UCH-1 (cell line): Measurements from ENCODE around the genes IGSF11 and ARHGAP31.

- RRBS: no CpG with 5 or more reads among the region's 6 CpGs
Measured at GRCh38 chr3:114712995-114713522, 419.2 kb downstream of the TIGIT start.

GRCh38 chr3:114863729-114864160 lies 283.3 kb downstream of the ZBTB20 start:
- RRBS: no CpG with 5 or more reads among the region's 1 CpG

GRCh38 chr3:114872458-114873091 lies 274.5 kb downstream of the ZBTB20 start:
- RRBS: no CpG with 5 or more reads among the region's 2 CpGs

GRCh38 chr3:114892045-114892602 lies 255.0 kb downstream of the ZBTB20 start:
- RRBS: no CpG with 5 or more reads among the region's 2 CpGs

DNA sequence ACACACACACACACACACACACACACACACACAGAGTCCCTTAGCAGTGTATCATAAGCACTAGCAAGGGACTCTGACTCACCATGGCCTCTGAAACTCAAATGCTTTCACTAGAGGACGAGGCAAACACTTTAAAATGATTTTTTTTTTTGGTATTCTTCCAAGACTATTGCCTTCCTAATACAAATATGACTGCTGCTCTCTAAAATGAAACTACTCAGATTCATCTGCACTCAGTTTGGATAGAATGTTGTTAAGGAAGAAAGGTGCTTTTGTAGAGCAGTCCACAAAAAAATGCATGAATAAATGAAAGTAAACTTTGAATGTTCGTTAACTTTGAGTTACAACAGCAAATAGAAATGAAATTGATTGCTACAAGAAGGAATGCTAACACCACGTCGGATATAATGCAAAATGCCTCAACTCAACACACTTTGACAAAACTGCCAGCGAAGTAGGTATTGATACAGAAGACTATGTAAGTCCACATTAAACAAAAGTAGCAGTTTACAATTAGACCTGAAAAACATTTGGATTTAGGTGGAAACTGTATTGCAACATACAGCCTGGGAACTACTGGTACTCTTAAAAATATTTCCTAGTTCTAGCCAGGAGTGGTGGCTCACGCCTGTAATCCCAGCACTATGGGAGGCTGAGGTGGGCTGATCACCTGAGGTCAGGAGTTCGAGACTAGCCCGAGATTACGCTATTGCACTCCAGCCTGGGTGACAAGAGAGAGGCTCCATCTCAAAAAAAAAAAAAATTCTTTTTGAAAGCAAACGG lies 246.4 kb downstream of the ZBTB20 start:
- RRBS: no CpG with 5 or more reads among the region's 10 CpGs

DNA sequence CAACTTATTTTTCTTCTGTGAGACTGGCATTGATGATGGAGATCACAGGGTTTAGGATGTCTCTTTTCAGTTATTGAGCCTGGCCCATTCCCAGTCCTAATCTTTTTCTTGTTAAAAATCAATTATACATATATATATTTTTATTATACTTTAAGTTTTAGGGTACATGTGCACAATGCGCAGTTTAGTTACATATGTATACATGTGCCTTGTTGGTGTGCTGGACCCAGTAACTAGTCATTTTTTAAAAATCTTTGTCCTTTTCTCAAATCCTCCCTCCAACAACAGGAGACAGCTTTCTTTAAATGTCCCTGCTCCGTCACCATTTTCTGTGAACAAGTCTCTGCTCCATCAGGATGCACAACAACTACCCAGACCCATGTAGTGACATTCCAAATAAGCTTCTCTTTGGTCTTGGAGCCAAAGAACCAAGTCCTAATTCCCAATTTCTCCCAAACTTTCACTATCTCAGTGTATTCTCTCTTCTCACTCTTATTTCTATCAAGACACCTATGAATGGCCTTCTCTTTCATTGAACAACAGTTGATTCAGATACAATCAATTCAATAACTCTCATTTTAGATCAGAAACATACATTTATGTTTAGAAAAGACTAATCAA lies 162.9 kb downstream of the ZBTB20 start:
- RRBS: no CpG with 5 or more reads among the region's 2 CpGs

DNA sequence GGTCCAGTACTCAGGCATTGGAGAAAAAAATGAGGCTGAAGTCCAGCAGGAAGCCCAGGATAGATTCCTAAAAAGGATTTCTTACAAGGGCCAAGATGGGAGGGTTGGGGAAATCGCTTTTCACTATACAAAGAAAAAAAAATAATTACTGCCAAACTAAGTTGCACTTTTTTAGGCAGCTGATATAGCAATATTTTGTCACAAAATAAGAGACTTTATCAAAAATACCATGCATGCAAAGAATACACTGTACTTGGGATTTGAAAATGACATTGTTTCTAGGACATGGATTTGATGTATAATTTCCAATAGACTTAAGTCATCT lies 1.5 kb upstream of the ZBTB20 start:
- RRBS: no CpG with 5 or more reads among the region's 1 CpG

- RRBS: no CpG with 5 or more reads among the region's 2 CpGs
Measured at GRCh38 chr3:117738487-117738908, 1293.2 kb upstream of the LSAMP start.

DNA sequence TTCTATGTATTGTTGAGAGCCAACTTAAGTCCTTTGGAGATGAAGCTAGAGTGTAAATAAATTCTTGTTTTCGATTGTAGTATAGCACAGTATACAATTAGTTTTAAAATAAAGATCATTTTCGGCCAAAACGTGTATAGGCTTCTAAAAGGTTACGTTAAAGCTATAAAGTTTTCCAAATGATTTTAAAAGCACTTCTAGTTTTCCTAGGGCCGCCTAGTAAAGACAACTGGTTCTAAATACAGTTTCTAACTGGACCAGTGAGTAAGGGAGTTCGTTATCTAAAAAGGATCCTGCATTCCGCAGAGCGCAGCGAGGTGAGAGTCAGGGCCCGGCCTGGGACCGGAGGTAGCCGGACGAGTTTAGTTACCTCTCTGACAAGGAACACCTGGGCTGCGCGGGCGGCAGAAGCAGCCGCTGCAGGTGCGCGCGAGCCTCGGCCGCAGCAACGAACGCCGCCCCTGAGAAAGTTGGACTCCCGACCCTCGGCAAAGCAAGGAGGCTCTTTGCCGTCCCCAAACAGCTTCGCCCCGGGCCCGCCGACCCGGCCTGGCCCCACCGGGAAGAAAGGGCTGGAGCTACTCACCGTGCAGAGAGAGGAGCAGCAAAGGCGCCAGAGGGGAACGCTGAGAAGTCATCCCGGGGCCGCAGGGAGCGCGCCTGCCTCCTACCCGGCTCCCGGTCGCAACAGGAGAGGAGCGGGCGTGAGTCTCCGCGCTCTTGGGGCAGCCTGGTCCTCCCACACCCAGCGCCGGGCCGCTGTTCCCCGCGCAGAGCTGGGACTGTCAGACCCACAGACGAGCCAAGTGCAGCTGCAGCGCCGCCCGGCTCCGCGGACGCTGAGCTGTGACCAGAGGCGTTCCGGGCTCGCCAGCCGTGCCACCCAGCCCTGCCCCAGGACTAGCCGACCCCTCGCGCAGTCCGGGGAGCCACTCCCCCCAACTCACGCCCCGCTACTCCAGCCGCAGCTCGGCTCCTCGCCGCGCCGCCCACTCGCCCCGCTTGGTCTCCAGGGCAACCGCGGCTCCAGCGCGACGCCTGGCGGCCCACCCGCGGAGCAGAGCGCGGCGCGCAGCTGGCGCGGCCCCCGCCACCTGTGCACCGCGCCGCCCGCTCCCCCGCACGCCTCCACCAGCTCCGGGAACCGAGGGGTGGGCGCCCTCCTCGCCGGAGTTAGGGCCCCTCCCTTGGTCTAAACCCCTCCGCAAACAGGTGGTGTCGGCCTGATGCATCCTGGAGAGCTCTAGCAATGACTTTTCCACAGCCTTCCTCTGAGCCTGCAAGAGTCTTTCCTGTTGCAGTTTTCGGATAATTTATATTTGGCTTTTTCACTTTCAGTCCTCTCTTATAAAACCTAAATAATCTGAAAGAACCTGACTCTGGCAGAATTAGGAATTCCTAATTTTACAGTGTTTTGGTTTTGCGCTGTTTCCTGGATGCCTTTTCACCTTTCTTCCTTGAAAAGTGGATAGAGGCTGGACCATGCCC lies at the start of gene IGSF11:
TSS of gene IGSF11 (minus strand) at position 902 of the 1,488 bp plus-strand sequence.
- RRBS: 5% methylated on average over 30 of the region's 108 CpGs

GRCh38 chr3:119257148-119257937 lies 16.7 kb upstream of the B4GALT4 start:
- RRBS: no CpG with 5 or more reads among the region's 11 CpGs

DNA sequence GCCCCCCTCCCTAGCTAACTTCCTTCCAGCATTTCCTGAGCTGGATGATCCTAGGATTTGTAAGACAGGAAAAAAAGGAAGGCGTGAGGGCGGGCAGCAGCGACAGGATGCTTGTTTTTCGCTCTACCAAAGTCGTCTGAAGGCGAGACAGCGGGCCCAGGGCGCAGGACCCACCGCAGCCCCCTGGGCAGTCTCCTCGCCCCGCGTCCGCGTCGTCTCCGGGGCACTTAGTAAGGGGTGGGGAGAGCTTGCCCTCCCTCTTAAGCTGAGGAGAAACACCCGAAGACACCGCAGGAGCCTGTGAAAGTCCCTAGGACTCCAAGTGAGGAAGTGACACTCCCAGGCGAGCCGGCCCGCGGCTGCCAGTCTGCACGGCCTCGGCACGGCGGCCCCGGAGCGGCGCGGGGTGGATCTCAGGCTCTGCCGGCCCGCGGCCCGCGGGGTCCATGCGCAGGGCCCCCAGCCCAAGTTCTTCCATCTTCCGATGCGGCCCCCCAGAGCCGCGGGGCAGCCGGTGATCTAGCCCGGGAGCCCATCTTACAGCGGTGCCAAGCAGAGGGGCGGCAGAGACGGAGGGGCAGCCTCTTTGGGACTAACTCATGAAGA lies at the start of gene ARHGAP31:
TSS of gene ARHGAP31 (plus strand) at position 78 of the 606 bp plus-strand sequence.
- RRBS: 4% methylated on average over 19 of the region's 45 CpGs

GRCh38 chr3:119347023-119347443 lies 52.9 kb downstream of the ARHGAP31 start:
- RRBS: no CpG with 5 or more reads among the region's 3 CpGs

GRCh38 chr3:119349175-119350058 lies 55.2 kb downstream of the ARHGAP31 start:
- RRBS: no CpG with 5 or more reads among the region's 4 CpGs

DNA sequence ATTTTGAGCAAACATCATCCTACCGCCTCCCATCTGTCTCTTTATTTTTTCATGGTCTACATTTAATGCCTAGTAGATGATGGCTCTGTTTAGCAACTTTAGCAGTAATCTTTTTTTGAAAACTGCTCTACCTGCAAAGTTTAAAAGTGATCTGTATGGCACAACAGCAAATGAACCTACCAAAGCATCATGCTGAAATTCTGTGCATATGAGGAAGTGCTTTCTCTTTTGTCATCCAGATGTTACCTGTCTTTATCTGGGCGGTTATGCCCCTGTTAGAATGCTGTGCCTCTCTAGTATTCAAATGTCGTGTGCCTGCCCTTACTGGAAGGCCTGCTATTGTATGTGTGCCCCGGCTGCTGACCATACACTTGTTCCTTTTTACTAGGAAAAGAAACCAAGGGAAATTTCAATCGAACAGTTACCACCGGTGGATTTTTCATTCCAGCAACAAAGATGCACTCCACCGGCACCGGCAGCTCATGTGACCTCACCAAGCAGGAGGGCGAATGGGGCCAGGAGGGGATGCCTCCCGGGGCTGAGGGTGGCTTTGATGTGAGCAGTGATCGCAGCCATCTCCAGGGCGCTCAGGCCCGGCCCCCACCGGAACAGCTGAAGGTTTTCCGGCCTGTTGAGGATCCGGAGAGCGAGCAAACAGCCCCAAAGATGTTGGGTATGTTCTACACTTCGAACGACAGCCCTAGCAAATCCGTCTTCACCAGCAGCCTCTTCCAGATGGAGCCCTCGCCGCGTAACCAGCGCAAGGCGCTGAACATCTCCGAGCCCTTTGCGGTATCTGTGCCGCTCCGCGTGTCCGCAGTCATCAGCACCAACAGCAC lies 61.8 kb downstream of the TMEM39A start:
- RRBS: 88% methylated on average over 7 of the region's 31 CpGs

GRCh38 chr3:119418397-119418614 lies 45.1 kb downstream of the TMEM39A start:
- RRBS: no CpG with 5 or more reads among the region's 4 CpGs

GRCh38 chr3:119455635-119456321 lies 7.6 kb downstream of the TMEM39A start:
- RRBS: no CpG with 5 or more reads among the region's 4 CpGs

- RRBS: no CpG with 5 or more reads among the region's 6 CpGs
Measured at GRCh38 chr3:119658810-119659773, 1.3 kb downstream of the POPDC2 start.

DNA sequence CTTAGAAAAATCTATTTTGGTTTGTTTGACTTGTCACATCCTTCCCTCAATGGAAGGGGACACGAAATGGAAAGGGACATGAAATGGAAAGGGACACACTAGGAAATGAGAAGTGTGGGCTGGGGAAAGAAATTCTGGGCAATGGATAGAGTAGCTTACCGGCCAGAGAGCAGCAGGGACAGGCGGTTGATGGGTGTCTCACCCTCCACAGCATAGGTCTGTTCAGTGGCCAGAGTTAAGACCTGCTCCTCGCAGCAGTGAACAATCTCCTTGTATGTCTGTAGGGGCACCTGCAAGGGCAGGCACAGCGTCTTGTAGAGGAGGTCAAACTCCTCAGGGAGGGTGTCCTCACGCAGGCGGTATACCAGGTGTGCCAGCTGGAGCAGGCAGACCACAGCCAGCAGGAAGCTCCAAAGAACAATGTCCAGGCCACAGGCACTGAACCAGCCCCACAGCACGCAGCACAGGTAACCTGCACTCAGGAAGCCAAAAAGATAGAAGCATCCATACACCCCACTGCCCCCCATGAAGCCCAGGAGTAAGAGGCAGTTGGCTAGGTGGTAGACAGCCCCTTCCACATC lies 525 bp downstream of the POPDC2 start:
- RRBS: no CpG with 5 or more reads among the region's 8 CpGs

- RRBS: no CpG with 5 or more reads among the region's 4 CpGs
Measured at GRCh38 chr3:119786183-119787006, 4.5 kb downstream of the NR1I2 start.

DNA sequence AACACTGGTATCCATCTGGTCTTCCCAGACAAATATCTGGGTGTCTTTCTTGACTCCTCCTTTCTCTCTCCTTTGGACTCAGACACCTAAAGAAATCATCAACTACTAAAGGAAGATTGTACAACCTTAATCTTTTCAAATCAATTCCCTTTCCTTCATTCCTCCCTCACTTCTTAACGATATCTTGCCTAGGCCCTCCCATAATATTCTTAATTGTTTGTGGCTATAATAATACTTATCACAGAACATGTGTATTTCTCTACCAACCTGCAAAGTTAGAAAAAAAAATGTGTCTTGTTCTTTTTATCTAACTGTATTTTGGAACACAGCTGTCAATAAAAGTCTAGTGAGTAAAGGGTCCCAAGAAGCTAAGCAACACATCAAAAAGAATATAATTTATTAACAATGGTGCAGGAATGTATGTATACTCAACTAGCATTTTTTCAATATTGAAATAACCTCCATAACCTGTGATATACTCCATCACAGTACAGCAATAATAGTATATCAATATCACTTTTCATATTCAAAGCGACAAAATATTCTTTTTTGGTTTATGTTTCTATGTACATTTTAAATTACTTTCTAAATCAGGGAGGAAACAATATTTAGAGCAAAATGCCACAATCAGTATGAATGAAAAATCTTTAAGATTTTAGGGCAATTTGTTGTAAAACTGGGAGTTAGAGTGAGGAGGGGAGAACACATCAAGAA lies 39.2 kb downstream of the GSK3B start:
- RRBS: no CpG with 5 or more reads among the region's 2 CpGs